Vermiform appendix (tissue), 1 donor: ENCODE data around the gene OGFOD2.

DNA sequence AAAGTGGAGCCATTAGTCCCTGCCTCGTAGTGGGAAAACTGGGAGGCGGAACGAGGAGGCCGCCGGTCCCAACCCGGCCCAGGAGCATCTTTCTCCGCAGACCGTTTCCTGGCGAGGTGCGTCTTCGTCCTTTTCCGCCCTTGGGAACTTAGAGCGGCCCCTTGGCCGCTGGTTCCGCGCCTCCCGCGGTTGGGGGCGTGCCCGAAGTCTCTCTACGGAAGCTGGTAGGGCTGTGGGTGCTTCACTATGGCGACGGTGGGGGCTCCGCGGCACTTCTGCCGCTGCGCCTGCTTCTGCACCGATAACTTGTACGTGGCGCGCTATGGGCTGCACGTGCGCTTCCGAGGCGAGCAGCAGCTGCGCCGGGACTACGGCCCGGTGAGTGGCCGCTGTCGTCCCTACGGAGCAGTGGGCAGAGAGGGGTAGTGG lies at the start of gene OGFOD2:
OGFOD2 (plus strand) TSS at position 239 of the 429 bp plus-strand sequence.
- PRO-cap: bidirectional peak, plus-strand start at position 247 of the sequence, minus-strand start at position 148 of the sequence

GRCh38 chr12:123041967-123043387 lies 62.0 kb downstream of the ARL6IP4 start:
- PRO-cap: bidirectional peak, plus-strand start at chr12:123042529, minus-strand start at chr12:123042235; unidirectional peak, plus-strand start at chr12:123042585

GRCh38 chr12:123058864-123059247 lies 78.4 kb downstream of the ARL6IP4 start:
- PRO-cap: no peak

DNA sequence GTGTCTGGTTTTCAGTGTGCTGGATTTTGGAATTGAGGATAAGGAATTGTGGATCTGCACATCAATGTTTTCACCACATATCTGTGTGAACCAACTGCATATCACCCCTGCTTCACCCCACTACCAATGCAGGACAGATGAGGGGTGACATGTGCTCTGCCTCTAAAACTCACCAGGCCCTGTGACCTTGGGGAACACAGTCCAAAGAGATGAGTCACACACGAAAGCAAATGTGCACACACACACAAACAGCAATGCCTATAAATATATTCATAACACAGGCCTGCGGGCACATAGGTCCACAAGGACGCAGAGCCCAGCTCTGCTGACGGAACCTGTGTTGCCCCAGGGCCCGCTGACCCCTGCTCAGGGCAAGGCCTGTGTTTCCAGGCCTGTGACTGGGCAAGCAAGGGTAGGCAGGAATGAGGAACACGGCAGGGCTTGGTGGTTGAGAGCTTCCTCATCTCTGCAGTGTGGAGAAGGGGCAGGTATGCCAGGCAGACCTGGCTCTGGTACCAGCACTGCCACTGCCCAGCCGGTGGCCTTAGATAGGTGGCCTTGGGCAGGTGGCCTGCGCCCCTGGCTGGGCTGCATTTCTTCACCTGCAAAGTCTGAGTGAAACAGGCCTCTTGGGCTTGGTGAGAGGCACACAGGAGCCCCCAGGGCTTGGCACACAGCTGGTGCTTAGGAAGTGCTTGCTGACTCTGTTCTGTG lies 82.4 kb downstream of the ARL6IP4 start:
- PRO-cap: no peak

- PRO-cap: no peak
Observed at GRCh38 chr12:123089012-123089482, 61.8 kb downstream of the PITPNM2 start.

GRCh38 chr12:123115393-123116097 lies 35.3 kb downstream of the PITPNM2 start:
- PRO-cap: no peak

DNA sequence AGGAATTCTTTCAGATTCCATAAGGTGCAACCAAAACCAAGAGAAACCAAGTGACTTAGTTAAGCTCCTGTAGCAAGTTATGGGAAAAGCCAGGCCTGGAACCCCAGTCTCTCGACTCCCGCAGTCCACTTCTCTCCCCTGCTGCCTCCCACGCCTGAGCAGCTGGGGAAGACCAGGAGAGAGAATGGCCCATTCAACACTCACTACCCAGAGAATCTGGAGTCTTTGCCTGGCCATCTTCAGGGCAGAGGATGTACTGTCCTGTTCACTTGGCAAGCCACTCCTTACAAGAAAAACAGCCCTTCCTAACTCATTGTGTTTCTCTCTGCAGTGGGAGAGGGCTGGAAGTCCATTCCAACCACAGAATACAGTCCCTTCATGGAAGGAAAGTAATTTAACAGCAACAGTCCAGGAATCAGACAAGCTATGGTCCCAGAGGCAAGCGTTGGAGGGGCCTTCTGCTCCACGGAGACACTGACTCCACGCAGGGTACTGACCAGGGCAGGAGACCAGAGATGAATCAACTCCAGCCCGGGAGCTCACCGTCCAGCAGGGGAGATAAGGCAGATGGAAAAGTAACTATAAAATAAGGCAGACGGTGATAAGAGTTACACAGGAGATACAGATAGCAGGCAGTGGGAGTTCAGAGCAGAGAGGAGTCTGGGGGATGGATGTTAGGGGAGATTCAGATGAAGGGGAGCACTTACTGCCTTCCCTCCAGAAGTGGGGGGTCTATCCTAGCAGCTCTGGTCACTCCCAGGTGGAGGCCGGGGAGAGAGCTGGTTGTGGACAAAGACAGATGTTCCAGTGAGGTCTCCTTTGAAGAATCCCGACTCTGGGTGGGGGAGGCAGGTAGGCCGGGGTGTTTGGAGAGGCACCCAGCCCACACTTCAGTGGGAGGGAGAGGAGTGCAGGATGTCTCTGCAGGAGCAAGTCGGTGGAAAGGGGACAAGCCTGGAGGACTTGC lies 1.5 kb downstream of the PITPNM2 start:
- PRO-cap: unidirectional peak, plus-strand start at position 893 of the sequence

GRCh38 chr12:123363507-123364608 lies 789 bp downstream of the SBNO1 start:
- PRO-cap: no peak

DNA sequence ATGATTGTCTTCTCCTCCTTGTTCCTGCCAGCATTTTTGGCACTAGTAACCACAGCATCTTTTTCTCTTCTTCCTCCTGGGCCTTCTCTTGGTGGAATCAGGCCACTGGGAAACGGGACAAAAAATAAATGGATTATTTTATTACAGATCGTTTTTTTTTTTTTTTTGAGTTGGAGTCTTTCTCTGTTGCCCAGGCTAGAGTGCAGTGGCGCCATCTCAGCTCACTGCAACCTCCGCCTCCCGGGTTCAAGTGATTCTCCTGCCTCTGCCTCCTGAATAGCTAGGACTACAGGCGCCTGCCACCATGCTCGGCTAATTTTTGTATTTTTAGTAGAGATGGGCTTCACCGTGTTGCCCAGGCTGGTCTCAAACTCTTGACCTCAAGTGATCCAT lies 13.4 kb downstream of the RILPL2 start:
- PRO-cap: no peak

GRCh38 chr12:123449062-123449627 lies 8.8 kb upstream of the SNRNP35 start:
- PRO-cap: bidirectional peak, plus-strand start at chr12:123449519, minus-strand start at chr12:123449369

GRCh38 chr12:123488382-123488891 lies 30.5 kb downstream of the SNRNP35 start:
- PRO-cap: no peak

- PRO-cap: no peak
Observed at GRCh38 chr12:123742049-123742683, 19.9 kb upstream of the DNAH10 start.

GRCh38 chr12:123942108-123942925 lies 30.3 kb downstream of the CCDC92 start:
- PRO-cap: no peak

DNA sequence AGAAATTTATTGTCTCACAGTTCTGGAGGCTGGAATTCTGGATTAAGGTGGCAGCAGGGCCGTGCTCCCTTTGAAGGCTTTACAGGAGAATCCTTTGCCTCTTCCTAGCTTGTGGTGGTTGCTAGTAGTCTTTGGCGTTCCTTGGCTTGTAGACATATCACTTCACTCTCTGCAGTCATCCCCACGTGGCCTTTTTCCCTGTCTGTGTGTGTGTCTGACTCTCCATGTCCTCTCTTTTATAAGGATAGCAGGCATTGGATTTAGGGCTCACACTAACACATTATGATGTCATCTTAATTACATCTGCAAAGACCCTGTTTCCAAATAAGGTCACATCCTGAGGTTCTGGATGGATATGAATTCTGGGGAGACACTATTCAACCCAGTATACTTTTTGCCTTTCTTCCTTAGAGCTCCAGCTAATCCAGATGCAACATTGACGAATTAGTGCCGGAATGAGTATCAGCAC lies 24.4 kb downstream of the ZNF664 start:
- PRO-cap: unidirectional peak, minus-strand start at position 210 of the sequence

DNA sequence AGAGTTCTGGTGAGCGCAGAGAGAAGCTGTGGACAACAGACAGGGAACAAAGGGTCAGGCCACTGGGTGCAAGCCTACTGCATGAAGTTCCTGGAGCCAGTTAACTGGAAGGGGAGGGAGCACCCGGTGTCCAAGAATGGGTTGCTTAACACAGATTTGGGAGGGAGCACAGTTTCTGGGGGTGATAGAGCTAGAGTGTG lies 30.9 kb downstream of the ZNF664 start:
- PRO-cap: no peak

DNA sequence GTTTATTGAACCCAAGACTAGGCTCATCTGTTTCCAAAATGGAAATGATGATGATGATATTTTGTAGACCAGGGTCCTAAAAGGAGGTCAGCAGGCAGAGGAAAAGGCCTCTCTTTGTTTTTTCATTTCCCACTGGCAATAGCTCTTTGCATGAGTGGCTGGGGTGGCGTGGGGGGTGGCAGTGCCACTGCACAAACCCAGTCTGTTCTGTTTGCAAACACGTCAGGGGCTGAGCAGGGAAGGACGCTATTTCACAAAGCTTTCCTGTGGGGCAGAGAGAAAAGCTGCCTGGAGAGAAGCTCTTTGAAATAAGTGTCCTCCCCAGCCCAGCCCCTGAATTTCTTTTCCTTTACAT lies 72.7 kb downstream of the ZNF664 start:
- PRO-cap: no peak

GRCh38 chr12:124296248-124296727 lies 1.4 kb downstream of the RFLNA start:
- PRO-cap: bidirectional peak, plus-strand start at chr12:124296593, minus-strand start at chr12:124296457

GRCh38 chr12:124327261-124327847 lies 32.5 kb downstream of the RFLNA start:
- PRO-cap: no peak

DNA sequence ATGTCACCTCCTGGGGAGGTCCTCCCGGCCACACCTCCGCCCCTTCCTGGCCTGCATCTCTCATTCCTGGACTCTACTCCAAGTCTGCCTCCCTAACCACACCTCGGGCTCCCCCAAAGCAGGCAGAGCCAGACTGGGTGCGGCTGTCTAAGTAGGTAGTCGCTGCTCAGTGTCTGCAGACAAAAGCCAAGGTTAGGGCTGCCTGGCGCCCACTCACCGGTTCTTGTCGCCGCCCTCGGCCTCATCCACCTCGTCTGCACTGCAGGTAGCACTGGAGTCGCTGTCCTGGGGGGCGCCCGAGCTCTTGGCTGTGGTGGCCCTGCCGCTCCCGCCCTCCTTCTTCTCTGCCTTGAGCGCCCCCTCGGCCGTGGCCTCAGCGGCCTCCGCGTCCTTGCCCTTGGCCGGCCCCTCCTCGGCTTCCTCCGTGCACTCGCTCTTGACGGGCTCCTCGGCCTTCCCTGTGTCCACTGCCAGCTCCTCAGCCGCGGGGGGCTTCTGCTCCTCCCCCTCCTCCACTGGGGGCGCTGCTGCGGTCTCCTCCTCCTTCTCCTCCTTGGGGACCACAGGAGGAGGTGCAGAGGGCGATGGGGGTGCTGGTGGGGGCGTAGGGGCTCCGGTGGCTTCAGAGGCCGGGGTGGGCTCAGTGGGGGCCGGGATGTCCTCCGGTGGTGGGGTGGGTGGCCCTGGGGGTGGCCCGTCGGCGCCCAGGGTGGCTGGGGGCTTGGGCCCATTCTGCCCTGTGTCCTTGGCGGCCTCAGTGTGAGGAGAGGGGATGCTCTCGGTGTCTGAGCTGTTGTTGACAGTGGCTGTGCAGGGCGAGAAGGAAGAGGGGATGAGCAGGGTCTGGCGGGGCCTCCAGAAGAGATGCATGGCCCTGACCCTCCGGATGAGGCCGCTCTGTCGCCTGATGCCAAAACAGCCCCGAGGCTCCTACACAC lies 77.2 kb downstream of the RFLNA start:
- PRO-cap: no peak

DNA sequence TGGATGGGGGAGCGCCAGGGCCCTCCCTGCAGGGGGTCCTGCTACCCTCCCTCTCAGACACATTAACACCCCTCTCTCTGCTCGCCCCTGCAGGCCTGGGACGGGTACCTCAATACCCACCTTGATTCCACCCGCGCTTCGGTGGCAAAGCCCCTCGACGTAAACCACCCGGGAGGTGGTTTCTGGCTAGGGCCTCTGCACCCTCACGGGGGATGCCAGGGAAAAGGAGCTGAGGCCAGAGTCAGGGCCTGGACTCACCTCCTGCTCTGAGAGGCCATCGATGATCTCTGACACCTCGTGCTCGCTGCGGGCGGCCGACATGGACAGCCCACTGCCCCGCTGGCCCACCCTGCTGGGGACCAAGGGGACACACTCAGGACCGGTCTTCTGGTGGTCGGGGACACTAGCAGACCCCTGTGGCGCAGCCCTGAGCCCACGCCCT lies 134.5 kb downstream of the RFLNA start:
- PRO-cap: no peak